Measurements from ENCODE around the genes IFNL2, DLL3, EID2B, LGALS13 and ZNF780A.

DNA sequence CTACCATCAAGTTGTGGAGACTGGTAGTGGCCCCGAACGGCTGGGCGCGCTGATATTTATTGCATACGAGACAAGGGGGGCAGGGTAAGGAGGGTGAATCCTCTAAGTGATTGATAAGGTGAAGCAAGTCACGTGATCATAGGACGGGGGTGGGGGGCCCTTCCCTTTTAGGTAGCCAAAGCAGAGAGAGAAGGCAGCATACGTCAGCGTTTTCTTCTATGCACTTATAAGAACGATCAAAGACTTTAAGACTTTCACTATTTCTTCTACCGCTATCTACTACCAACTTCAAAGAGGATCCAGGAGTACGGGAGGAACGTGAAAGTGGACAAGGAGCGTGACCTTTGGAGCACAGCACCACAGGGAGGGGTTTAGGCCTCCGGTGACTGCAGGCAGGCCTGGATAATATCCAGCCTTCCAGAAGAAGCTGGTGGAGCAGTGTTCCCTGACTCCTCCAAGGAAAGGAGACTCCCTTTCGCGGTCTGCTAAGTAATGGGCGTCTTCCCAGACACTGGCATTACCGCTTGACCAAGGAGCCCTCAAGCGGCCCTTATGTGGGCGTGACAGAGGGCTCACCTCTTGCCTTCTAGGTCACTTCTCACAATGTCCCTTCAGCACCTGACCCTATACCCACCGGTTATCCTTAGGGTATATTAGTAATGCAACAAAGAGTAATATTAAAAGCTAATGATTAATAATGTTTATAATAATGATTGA, 10.0 kb upstream of the HNRNPL start:
- PRO-cap = no peak
- RAMPAGE, long total RNA = no peak

DNA sequence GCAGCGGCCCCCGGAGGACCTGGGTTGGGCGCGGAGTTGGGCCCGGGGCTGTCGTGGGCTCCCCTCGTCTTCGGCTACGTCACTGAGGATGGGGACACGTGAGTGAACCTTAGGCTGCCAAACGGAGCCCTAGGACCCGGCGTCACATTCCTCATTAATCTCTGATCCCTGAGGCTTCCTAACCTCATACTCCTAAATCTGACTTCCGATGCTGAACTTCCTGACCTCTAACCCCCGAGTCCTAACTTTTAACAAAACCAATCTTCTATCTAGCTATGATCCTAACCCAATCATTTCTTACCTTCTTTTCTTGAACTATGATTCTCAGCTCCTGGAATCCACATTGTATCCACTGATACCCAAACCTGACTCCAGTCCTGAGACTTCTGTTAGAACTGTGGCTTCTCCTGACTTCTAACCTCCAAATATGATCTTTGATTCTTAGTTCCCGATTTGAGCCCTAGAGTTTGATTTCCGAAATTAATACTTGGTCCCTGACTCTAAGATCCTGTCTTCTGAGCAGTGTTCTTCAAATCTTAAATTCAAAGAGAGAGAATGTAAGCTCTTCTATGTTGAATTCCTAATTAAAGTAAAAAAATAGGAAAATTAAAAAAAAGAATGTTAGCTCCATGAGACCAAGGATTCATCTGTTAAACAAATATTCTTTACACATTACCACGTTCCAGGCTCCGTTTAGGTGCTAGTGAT, 499 bp downstream of the NFKBIB start:
- PRO-cap = bidirectional peak, plus-strand start at position 147 of the sequence, minus-strand start at position 84 of the sequence
- RAMPAGE, long total RNA = no peak

- PRO-cap = no peak
- RAMPAGE, long total RNA = no peak
Observed at GRCh38 chr19:38949478-38950335, 19.0 kb downstream of the MRPS12 start.

DNA sequence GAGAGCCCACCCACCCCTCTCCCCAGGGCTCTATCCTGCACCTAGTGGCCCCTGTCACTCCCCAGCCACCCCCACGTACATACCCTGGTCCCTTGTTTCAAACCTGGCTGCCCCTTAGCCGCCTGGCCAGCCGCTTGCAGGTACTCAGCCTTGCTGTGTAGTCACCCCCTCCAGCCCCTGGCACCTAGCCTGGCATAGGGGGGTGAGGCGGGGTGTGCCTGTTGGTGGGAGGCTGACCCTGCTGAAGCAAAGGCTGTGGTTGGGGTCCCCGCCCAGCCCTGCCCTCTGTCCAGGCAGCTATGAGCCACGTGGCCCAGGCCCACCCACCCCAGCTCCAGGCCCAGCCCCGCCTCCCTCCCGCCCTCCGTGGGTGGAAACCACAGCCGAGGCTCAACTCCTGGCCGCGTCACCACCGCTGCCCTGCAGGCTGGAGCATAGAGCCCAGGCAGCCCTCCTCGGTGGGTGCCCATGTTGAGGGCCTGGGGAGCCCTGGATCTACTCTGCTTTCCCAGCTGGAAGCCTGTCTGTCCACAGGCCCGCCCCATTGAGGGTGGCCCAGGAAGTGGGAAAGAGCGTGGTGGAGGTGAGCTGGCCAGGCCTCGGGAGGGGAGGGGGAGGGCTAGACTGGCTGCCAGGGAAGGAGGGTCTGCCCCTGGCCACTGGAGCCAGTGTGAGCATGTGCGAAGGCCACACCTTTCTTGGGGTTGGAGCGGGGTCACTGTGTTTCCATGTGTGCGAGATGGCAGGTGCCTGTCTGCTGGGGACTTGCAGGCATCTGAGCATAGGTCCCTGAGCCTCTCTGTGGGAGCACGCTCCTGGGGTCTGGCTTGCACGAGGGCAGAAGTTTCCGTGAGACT, 30.9 kb downstream of the PAK4 start:
- PRO-cap = no peak
- RAMPAGE, long total RNA = no peak

GRCh38 chr19:39166575-39167079, 30.1 kb upstream of the NCCRP1 start:
- PRO-cap = no peak
- RAMPAGE, long total RNA = no peak

DNA sequence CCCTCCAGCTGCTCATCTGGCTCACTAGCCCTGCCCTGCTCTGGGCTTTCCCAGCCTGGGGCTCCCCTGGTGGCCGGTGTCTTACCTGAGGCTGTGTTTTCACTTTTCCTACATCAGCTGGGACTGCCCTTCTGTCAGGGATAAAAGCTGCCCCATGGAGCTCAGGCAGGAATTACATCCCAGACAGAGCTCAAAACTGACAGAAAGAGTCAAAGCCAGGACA, at the start of gene IFNL2:
Gene IFNL2 (plus strand): TSS at position 168 of the 223 bp plus-strand sequence.
- PRO-cap = no peak
- RAMPAGE, long total RNA = no peak

GRCh38 chr19:39423761-39424551, 11.5 kb downstream of the PLEKHG2 start:
- PRO-cap = no peak
- RAMPAGE, long total RNA = no peak

GRCh38 chr19:39428145-39429309, 7.2 kb downstream of the RPS16 start:
- PRO-cap = no peak
- RAMPAGE, long total RNA = no peak

GRCh38 chr19:39469005-39469634, 11.5 kb upstream of the TIMM50 start:
- PRO-cap = no peak
- RAMPAGE, long total RNA = no peak

GRCh38 chr19:39498589-39499734, at the start of gene DLL3:
TSS of gene DLL3 (plus strand) at chr19:39498947.
- PRO-cap = bidirectional peak, plus-strand start at chr19:39498948, minus-strand start at chr19:39498844; unidirectional peak, minus-strand start at chr19:39499445
- RAMPAGE, long total RNA = no peak

- PRO-cap = no peak
- RAMPAGE, long total RNA = no peak
Observed at GRCh38 chr19:39502630-39503185, 4.0 kb downstream of the DLL3 start.

DNA sequence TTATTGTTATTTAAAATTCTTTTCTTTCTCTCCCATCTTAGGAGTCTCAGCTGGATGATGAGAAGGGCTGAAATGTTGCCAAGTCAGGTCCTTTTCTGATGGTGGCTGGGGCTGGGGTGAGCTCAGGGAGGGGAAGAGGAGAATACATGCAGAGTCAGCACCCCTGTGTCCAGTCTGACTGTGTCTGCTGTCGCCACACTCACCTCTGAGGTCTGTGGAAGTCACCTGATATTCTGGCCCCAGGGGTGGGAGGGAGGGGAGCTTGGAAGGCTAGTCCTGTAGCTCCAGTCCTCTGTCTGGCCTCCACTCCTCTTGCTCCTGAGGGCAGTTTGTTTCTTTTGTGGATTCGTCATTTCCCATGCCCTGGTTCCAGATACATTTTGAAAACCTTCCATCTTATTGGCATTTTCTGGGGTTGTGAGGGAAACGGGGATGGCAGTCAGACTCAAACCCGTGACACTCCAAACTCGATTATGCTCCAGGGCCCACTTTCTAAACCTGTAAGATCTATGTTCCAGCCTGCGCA, 5.2 kb downstream of the SELENOV start:
- PRO-cap = unidirectional peak, minus-strand start at position 207 of the sequence
- RAMPAGE, long total RNA = no peak

GRCh38 chr19:39532092-39533350, at the start of gene EID2B:
TSS of gene EID2B (minus strand) at chr19:39532852.
- PRO-cap = unidirectional peak, minus-strand start at chr19:39532817
- RAMPAGE, long total RNA = no peak

- PRO-cap = no peak
- RAMPAGE, long total RNA = no peak
Observed at GRCh38 chr19:39602299-39602605, at the start of gene LGALS13. TSS of gene LGALS13 (plus strand) at chr19:39602524.

DNA sequence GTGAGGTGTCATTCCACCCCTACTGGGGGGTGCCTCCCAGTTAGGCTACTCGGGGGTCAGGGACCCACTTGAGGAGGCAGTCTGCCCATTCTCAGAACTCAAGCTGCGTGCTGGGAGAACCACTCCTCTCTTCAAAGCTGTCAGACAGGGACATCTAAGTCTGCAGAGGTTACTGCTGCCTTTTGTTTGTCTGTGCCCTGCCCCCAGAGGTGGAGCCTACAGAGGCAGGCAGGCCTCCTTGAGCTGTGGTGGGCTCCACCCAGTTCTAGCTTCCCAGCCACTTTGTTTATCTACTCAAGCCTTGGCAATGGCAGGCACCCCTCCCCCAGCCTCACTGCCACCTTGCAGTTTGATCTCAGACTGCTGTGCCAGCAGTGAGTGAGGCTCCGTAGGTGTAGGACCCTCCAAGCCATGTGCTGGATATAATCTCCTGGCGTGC, 15.1 kb downstream of the LGALS14 start:
- PRO-cap = no peak
- RAMPAGE, long total RNA = no peak

- PRO-cap = no peak
- RAMPAGE, long total RNA = no peak
Observed at GRCh38 chr19:39792960-39793594, 14.4 kb downstream of the LEUTX start.

GRCh38 chr19:39828229-39829058, 5.5 kb downstream of the DYRK1B start:
- PRO-cap = no peak
- RAMPAGE, long total RNA = no peak

DNA sequence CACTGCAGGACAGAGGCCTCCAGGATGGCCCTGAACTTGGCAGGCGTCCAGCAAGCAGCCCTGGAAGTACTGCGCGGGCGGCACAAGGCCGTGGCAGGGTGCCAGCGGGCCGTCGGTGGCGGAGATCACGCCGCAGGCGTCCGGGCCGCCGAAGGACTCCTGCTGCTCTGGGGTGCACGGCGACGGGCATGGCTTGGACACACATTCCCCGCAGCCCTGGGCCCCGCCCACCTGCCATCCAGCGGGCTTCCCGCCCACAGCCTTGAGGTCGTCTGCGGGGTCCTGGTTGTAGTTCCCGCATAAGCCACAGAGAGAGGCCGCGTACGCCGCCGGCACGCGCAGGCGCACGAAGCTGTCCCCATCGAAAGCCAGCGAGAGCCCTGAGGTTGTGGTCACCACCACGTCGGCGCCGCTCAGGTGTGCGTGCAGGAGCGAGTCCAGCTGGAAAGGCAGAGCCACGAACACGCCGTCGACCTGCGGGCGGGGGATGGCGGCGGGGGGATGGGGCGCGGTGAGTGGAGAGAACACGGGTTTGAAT, 29.3 kb upstream of the FBL start:
- PRO-cap = no peak
- RAMPAGE, long total RNA = no peak

DNA sequence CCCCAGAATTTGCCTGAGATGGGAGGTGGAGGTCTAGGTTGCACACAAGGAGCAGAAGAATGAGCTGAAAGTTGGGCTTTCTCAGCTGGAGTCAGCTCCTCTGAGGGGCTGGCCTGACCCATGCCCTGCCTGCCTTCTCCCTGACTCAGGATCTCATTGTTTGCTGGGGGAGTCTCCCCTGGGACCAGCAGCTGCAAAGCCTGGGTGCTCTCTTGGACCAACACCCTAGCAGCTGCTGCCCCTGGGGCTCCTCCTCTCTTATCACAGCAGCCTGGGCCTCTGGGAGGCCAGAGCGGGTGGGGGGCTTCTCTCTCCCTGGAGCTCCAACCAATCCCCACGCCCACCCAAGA, 35.0 kb upstream of the PSMC4 start:
- PRO-cap = no peak
- RAMPAGE, long total RNA = no peak

GRCh38 chr19:40089910-40091271, at the start of gene ZNF780A:
TSS of gene ZNF780A (minus strand) at chr19:40090943.
- PRO-cap = bidirectional peak, plus-strand start at chr19:40090990, minus-strand start at chr19:40090938
- RAMPAGE, long total RNA = start-site peak on the minus strand at chr19:40090867-40090935, 45 and 31 reads in 2 replicates